ENCODE results near the genes OR10A4 and OVCH2.

- PRO-cap, result no peak
- RAMPAGE, long total RNA, result no peak
- RRBS, result no CpG with 5 or more reads among the region's 9 CpGs
Observed at GRCh38 chr11:6251720-6252516, 7.7 kb upstream of the CCKBR start.

- PRO-cap, result bidirectional peak, plus-strand start at chr11:6474146, minus-strand start at chr11:6473932
- RAMPAGE, long total RNA, result no peak
- RRBS, result 3% methylated on average over 6 of the region's 35 CpGs
Observed at GRCh38 chr11:6474042-6474661, 411 bp upstream of the TRIM3 start.

DNA sequence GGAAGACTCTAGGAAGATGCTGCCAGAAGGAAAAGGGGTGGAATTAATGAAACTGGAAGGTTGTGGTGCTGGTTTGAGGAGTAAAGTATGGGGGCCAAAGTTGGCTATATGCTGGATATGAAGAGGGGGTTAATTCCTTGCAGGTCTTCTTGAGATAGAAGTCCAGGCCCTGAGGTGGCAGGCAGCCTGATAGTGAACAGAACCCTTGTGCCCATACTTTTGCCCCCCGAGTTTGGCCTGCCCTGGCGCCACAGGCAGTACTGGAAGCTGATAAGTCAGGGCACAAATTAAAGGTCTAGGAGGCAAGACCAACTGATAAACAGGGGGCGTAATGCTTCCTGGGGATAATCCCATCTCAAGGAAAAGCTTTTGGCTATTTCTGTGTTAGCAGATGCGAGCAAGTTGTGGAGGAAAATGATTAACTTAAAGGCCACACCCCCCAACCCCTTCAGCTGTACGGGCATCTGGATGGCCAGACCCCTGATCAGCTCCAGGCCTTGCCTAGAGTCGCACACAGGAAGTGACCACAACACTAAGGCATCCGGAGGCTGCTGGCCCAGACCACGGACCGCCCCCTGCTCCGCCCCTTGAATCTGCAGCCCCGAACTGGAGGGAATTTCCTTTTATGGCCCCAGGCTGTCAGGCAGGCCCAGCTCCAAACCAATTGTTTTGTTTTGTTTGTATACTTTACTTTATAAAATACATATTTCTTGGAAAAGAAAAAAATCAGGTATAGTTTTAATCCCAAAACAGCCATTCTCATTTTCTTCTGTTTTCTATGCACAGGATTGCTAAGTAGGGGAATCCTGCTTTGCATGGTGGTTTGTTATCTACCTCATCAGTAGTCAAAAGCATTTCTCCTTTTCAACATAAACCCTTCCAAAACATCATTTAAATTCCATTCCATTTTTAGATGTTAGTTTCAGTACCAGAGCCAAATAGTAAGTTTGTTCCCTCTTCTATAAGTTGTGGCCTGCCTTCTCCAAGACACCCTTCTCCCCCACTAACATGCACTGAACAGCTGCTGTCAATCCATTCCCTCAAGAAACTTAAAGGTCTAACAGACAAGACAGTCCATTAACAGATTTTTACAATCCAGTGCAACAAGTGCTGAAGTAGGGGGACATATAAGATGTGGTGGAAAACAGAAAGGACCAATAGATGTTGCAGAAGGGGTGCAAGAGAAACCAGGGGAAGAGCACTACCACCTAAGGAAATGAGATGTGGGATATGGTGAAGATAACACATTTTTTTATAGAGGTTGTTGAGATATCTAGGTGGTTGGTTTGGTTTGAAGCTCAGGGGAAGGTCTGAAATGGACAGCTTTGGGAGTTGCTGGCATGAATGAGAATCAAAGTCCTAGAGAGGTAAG is 3.5 kb downstream of the ILK start:
- PRO-cap, result no peak
- RAMPAGE, long total RNA, result no peak
- RRBS, result no CpG with 5 or more reads among the region's 11 CpGs

DNA sequence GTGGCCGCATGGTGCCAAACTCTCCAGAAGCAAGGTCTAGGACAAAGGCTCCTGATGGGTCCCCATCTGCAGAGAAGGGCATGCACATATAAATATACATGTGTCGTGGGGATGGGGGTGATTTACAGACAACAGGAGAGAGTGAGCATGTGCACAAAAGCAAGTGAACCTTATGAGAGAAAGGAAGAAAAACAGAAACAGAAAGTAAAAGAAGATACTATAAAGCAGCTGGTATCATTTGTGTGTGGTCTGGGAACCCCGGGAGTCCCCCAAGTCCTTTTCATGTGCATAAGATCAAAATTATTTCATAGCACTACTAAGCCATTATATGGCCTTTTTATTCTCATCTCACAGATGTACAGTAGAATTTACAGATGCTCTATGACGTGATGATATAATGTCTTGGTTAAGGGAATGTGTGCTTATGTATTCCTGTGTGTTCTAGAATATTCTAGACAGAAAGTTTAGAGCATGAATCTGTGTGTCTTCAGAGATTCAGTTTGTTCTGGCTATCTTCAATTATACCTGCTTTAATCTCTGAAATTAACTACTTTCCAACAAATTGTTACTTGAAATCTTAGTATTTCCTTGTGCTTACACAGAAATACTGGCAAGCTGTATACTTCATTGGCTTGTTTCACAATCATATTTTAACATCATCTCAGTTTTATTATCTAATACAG is 8.5 kb upstream of the TPP1 start:
- PRO-cap, result no peak
- RAMPAGE, long total RNA, result no peak
- RRBS, result no CpG with 5 or more reads among the region's 4 CpGs

DNA sequence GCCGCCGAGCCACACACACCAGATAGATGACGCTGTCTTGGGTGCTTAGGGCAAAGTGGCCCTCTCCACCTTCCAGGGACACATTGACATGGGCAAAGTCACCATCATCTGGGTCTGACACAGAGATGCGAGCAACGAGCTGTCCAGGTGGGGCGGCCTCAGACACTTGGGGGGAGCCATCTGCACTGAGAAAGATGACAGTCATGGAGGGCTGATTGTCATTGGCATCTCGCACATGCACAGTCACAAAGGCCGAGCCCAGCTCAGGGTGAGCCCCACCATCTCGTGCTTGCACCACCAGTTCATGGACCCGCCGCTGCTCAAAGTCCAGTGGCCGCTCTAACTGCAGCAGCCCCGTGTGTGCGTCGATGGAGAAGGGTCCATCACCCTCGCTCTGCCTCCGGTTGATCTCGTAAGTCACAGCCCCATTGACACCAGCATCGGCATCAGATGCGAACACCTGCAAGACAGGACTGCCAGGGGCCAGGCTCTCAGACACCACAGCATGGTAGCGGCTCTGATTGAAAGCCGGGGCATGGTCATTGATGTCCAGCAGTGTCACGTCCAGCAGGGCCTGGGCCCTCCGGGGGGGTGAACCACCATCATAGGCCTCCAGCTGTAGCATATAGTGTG is 15.2 kb downstream of the DCHS1 start:
- PRO-cap, result no peak
- RAMPAGE, long total RNA, result no peak
- RRBS, result 96% methylated on average over 5 of the region's 24 CpGs

GRCh38 chr11:6695416-6695692 is 12.2 kb upstream of the MRPL17 start:
- PRO-cap, result no peak
- RAMPAGE, long total RNA, result no peak
- RRBS, result no CpG with 5 or more reads among the region's 1 CpG

DNA sequence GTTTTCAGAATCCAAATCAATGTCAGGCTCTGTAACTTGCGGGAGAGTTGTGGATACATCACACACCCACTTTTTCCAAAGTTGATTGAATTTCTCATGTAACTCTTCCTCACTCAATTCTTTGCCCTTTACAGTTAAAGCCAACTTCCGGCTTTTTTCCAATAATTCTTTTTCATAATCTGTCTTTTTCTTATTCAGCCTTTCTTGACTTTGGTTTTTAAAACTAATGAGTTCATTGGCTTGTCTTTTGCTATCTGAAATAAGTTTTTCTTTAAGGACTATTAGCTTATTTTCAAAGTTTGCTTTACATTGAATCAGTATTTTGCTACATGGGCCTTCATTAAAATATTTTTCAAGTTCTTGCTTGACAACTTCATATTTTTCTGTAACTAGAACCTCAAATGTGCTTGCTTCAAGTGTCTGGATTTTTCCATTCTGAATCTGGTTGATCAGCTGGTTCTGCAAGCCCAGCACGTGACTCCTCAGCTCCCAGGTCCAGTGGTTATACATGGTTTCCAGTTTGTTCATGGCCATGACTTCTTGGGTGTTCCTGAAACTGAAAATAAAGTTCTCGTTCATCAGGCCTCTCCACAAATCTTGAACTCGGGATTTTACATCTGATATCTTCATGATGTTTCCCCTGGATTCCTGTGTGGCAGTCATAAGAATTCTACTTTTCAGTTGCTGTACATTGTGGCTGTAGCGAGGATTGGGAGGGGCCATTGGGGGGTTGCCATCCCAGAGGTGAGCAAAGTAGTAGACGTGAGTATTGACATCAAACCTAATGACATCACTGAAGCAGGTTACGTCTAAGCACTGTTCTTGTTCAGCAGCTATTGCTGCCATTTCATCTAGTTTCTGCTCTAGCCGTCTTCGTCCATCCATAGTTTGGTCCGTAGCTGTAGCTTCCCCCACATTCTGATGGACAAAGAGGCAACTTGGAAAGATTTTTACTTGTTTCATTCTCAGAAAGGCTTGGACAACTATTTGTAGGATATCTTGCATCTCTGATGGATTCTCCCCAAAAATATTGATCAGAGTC is 33.3 kb upstream of the MRPL17 start:
- PRO-cap, result no peak
- RAMPAGE, long total RNA, result no peak
- RRBS, result no CpG with 5 or more reads among the region's 11 CpGs

GRCh38 chr11:6798288-6798591 is 1.2 kb downstream of the OR6A2 start:
- PRO-cap, result no peak
- RAMPAGE, long total RNA, result no peak

GRCh38 chr11:6876211-6876916 is at the start of gene OR10A4:
OR10A4 (plus strand) TSS chr11:6876625.
- PRO-cap, result no peak
- RAMPAGE, long total RNA, result no peak
- RRBS, result no CpG with 5 or more reads among the region's 2 CpGs

DNA sequence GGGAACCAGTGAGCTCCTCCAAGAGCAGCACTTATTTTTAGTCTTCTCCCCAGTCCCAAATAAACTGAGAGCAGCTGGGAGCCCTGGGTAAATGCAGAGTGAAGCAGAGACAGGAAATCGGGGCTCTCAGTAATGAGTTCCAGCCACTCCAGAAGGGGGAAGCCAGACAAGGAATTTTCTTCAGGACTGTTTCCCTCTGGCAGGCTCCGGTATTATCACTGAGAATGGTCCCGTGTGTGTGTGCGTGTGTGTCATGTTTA is 63.1 kb downstream of the PPFIBP2 start:
- PRO-cap, result no peak
- RAMPAGE, long total RNA, result no peak
- RRBS, result no CpG with 5 or more reads among the region's 4 CpGs

DNA sequence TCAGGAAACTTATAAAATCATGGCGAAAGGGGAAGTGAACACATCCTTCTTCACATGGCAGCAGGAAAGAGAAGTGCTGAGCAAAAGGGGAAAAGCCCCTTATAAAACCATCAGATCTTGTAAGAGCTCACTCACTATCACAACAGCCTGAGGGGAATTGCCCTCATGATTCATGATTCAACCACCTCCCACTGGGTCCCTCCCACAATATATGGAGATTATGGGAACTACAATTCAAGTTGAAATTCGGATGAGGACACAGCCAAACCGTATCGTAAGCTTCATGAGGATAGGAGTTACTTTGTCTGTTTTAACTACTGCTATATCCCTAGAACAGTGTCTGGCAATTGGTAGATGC is 3.9 kb upstream of the CYB5R2 start:
- PRO-cap, result no peak
- RAMPAGE, long total RNA, result no peak
- RRBS, result no CpG with 5 or more reads among the region's 4 CpGs

DNA sequence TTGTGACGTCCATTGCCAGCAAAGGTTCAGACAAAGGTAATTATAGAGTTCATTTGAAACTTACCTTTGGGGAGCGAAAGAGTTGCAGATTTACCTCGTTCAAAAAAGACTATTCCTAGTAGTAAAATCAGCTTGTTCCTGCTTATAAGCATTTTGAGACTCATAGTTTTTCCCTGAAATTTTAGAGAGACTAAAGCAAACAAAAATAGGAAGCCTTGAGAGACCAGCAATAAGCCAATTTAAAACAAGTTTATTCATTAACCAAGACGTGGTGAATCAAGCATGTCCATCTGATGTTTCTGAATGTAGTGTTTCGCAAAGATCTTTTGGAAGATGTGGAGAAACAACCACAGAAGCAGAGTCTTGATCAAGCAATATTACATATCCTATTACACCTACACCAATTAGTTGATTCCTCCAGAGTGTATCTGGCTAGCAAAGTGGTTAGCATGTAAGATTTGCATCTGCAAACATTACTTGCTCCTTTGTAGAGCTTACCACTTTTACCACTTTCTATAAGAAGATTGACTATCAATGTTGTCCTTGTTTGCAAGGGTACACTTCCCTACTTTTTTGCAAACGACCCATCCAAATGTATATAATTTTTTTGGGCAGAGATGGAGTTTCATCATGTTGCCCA is at the start of gene OVCH2:
Gene OVCH2 (minus strand): TSS at position 235 of the 640 bp plus-strand sequence.
- PRO-cap, result no peak
- RAMPAGE, long total RNA, result no peak
- RRBS, result no CpG with 5 or more reads among the region's 6 CpGs

GRCh38 chr11:8258789-8259354 is 4.8 kb downstream of the LMO1 start:
- PRO-cap, result no peak
- RAMPAGE, long total RNA, result no peak
- RRBS, result no CpG with 5 or more reads among the region's 13 CpGs

GRCh38 chr11:8485912-8486753 is 107.9 kb downstream of the STK33 start:
- PRO-cap, result no peak
- RAMPAGE, long total RNA, result no peak

- PRO-cap, result no peak
- RAMPAGE, long total RNA, result no peak
- RRBS, result no CpG with 5 or more reads among the region's 6 CpGs
Observed at GRCh38 chr11:8617300-8618042, 23.4 kb upstream of the STK33 start.

- PRO-cap, result no peak
- RAMPAGE, long total RNA, result no peak
- RRBS, result no CpG with 5 or more reads among the region's 5 CpGs
Observed at GRCh38 chr11:8640535-8641344, 41.7 kb downstream of the TRIM66 start.

DNA sequence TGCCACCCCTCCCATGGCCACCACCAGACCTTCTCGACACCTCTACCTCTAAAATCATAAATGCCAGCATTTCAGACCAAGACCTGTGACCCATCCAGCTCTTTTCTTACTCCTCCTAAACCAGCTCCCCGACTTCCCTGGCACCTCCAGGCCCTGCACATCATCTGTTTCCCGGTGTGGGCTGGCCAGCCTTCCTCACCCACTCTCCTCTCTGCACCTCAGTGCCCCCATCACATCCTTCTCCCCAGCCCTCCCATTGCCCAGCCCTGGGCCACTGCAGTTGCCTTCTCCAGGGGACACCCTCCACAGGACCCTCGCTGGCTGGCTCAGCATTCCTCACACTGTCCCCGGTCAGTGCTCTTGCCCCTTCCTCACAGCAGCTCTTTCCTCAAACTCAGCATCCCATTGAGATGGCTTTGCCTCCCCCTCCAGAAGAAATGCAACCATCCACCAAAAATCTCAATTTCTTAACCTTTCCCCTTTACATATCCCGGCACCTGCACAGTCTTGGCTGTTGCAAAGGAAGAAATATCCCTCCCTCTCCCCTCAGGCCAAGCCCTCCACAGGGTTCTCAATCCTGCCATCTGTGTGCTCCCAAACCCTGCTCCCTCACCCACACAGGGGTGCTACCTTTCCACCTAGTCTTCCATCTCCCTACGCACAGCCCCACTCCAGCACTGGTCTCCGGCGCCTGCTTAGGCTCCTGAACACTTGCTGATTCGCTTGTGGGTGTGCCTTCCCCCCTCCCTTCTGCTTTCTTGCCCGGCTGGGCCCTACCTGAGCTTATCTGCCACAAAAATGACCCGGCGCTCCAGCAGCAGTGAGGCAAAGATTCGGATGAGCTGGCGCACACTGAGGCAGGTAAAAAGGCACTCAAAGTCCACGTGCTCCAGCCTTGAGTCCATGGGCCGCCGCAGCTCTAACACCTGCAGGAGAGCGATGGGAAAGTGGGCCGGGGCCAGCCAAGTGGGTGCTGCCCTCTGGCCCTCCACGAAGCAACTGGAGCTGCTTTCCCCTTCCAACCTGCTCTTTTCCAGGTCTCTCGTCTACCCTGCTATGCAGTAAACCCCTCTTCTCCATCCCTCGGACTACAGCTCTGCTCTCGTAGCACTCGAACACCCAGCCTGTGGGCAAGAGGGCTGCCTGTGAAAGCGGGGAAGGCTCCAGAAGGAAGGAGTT is 19.6 kb downstream of the RPL27A start:
- PRO-cap, result no peak
- RAMPAGE, long total RNA, result no peak
- RRBS, result 88% methylated on average over 4 of the region's 26 CpGs

DNA sequence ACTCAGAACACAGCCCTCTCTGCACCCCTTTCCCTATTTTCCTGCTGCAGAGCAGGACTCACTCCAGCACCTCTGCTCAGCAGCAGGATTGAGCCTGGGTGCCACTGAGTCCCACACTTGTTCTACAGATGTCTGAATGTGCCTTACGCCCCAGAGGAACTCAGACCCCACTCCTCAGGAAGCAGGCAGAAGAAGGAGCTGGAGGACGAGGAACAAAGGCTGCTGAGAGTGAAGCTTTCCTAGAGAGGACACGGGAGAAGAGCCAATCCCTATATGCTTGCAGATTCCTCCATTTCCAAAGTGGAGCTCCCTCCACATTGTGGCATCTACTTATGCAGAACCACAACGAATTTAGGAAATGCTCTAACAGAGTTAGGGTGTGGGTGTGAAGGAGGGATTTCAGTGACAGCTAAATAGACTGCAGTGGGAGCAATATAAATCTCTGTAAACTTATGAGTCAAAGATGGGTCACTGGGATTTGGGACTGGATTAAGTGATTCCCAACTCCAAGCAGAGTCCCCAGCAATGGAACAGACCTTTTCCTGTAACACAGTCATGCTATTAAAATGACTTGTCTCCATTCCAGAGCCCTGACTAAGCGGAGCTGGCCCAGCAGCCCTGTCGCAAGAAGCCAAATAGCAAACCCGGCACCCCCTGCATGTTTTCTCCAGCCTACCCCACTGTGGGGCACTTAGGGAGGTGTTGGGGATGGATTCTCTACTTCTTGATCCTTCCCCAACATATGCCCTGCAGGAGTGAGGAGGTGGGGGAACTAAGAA is 36.5 kb downstream of the RPL27A start:
- PRO-cap, result no peak
- RAMPAGE, long total RNA, result no peak
- RRBS, result no CpG with 5 or more reads among the region's 7 CpGs

DNA sequence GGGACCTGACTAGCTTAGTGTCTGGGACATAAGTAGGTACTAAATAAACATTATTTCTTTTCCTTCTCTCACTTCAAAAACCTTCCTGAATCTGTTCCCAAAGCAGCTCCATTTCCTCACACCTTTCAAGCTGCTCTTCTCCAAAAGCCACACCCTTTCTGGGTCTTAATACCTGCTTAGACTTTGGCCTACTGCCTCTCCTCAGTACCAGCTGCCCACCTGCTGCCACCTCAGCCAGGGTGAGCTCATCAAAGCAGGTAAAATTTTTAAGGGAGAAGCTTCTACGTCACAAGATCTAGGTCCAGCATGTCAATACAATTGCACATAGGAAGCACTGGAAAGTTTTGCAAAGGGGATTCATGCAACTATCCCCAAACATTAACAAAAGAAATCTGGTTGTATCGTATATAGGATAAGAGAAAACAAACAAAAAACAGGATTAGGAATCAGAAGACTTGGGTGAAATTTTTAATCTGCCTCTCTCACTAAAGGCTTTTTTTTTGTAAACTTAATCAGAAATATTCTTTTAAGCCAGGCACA is 19.4 kb downstream of the DENND2B start:
- PRO-cap, result no peak
- RAMPAGE, long total RNA, result no peak
- RRBS, result no CpG with 5 or more reads among the region's 2 CpGs

DNA sequence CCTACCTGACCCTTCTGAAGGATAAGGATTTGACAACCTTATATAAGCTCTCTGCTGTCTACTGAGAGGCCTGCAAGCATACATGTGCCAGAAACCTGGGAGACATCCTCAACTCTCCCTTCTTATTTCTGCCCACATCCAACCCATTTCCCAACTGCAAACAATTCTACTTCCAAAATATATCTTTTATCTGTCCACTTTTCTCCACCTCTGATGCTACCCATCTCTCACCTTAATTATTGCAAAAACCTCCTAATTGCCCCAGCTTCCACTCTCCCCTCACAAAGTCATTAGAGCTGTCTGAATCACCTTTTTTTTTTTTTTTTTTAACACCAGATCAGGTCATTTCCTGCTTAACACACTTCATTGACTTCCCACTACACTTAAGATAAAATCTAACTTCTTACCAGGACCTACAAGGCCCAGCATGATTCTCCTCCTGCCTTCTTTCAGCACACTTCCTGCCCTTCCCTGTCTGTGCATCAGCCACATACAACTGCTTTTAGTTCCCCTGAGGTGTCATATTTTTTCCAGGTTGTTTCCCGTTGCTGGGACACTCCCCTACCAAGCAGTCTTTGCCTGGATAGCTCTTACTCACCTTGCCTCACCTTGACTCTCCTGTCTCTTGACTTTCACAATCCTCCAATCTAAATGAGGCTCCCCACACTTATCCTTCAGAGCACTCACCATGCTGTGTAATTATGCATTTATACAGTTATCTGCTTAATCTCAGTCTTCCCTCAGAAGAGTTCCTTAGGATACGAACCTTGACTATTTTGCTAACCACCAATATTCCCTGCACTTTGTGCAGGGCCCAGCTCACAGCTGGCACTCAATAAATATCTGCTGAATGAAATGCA is 3.7 kb upstream of the DENND2B start:
- PRO-cap, result no peak
- RAMPAGE, long total RNA, result no peak
- RRBS, result no CpG with 5 or more reads among the region's 2 CpGs